Helper T cell (primary cell): ENCODE results near the genes ASB5 and NEIL3.

GRCh38 chr4:170788376-170789198, 698.8 kb upstream of the AADAT start:
- PRO-cap, 2 experiments, result no peak in any of the 2 experiments

- PRO-cap, 2 experiments, result no peak in any of the 2 experiments
These were observed 769.2 kb upstream of the GALNTL6 start for GRCh38 chr4:171044065-171044421.

DNA sequence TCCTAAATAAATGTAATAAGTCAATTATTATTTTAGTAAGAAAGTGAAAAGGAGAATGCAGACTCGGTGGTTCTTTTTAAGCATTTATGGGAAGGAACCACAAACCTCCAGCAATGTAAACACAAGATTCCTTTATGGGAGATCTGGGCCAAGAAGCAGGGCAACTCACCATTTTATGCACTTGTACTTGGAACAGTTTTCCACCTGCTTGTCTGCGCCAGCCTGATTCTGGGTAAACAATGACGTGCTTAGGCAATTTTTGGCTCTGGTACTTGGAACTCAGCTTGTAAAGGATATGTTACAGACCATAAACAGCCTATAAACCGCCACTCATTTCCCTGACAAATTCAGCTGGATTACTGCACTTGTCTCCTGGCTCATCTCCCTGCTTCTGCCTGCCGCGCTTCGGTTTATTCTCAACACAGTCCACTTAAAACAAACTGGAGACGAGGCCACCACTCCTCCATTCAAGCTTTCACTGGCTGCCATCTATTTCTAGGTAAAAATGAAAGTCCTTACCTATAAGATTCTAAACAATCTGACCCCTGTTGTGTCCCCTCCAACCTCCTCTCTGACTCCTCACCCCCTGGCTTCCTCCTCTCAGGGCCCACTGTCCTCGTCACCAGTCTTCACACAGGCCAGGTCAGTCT, 206.0 kb upstream of the GALNT7 start:
- PRO-cap, 2 experiments, result no peak in any of the 2 experiments

DNA sequence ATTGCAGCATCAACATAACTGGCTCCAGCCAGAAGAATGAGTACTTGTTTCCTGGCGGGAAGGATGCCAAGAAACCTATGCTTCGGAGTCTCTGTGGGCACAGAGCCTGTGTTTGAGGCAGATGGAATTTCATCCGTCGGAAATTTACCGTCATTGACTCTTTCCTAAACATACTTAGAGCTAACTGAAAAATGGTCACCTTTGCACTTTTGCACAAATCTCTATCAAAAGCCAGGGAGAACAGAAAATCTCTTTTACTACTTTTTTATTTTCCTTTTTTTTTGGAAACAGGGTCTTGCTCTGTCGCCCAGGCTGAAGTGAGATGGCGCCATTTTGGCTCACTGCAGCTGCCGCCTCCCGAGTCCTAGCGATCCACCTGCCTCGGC, 41.6 kb downstream of the GALNT7 start:
- PRO-cap, 2 experiments, result no peak in any of the 2 experiments

GRCh38 chr4:173371729-173372626, 1.2 kb downstream of the SAP30 start:
- PRO-cap, 2 experiments, result no peak in any of the 2 experiments

DNA sequence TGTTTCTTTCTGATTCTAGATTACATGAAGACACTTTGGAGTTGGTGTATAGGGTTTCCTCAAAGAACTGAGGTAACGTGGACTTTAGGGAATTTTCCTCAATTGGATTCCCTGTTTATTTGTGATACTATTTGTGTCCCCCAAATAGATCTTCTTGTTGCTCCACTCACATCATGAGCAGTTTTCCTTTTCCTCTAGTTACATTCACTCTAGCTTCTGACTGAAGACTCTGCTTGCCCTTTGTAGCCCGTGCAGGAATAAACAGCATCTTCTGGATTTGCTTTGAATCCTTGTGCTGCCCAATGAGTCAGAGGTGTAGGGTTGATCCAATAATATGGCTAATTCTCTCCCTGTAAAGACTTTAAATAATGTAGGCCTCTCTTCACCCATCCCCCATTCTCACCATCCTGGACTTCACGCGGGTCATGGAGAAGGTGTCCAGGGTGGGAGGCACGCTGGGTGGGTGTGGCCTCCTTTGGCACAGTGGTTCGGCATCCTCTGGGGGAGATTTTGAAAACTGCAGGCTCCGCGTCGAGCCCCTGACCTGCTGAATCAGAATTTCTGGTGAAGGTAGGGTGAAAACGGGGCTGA, 9.1 kb downstream of the HAND2 start:
- PRO-cap, 2 experiments, result no peak in any of the 2 experiments

DNA sequence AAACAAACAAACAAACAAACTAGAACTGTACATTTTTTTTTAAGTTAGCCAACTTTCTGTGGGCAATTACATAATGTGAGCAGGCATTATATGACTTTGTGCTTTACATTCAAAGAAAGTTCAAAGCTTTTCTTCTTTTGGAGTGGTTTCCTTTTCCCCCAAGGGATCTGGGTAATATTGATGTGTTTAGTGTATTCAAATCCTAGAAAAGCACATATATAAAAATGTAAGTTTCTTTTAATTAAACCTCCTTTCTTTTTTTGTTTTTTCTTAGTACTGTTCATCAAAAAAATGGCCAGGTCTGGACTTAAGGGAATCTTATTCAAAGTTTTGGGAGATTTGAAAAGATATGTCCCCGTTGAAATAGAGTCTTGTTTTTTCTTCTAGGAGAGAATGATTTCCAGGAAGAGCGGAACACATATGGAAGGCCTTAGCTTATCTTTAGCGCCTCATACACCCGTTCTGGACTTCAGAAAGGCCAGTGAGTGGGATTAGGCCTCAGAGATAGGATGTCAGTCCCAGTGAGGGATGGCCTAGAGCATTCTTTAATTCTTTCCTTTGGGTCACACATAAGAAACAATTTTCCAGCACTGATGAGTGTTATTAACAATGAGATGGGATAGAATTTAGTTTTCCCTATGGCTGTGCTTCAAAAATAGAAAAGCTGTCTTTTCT, 54.4 kb upstream of the HAND2 start:
- PRO-cap, 2 experiments, result no peak in any of the 2 experiments

DNA sequence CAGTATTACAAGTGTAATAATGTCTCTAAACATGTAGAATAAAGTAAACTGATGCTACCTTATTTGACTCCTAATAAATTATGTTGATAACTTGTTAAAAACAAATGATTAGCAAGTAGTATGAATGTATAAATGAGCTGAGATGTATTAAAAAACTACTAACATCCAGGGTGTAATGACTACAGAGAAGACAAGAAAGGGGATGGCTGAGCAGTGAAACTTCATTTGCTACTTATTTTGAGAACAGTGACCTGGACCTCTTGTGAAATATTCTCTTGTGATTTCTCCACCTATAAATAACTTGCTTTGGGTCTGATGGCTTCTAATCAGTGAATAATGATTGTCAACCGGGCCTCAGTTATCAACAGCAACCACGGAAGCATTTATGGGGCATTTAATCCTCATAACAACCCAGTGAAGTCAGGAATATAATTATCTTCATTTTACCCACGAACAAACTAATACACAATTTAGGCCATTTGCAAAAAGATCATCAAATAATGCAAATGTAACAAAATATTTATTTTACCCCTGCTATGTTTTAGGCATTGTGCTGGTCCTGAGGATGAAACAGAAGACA, 154.2 kb upstream of the HAND2 start:
- PRO-cap, 2 experiments, result no peak in any of the 2 experiments

DNA sequence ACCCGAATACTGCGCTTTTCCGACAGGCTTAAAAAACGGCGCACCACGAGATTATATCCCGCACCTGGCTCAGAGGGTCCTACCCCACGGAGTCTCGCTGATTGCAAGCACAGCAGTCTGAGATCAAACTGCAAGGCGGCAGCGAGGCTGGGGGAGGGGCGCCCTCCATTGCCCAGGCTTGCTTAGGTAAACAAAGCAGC, 101.8 kb downstream of the ADAM29 start:
- PRO-cap, 2 experiments, result no peak in any of the 2 experiments

DNA sequence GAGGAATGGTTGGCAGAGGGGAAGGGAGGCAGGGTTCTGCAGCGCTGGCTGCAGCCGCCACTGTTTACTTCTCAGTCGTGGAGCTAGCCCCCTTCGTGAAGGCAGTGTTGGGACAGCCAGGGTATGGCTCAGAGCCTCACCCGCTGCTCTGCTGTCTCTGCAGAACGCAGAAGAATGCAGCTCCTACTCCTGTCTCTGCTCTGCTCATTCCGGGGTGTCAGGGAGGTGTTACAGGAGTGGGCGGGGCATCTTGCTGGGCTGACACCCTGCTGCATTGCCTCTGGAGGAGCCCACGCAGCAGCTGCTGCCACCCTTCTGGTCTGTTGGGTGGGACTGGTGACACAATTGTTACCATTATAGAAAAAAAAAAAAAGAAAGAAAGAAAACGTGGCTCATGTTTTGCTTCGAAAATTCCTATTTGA, 140.4 kb downstream of the GPM6A start:
- PRO-cap, 2 experiments, result no peak in any of the 2 experiments

DNA sequence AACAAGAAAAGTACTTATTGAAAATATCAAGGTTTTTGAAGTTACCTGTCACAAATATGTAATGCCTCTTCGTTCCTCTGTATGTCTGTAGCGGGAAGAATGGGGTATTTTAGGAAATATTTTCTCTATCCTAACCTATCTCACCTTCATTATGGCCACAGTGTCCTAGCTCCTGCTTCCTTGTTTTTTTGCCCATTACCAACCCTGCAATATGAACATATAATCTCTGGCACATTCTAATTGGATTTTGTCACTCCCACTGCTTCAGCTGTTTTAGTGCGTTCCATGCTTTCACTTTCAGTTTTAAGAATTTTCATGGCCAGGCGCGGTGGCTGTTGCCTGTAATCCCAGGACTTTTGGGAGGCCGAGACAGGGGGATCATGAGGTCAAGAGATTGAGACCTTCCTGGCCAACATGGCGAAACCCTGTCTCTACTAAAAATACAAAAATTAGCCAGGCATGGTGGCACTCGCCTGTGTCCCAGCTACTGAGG, 41.0 kb downstream of the GPM6A start:
- PRO-cap, 2 experiments, result no peak in any of the 2 experiments

DNA sequence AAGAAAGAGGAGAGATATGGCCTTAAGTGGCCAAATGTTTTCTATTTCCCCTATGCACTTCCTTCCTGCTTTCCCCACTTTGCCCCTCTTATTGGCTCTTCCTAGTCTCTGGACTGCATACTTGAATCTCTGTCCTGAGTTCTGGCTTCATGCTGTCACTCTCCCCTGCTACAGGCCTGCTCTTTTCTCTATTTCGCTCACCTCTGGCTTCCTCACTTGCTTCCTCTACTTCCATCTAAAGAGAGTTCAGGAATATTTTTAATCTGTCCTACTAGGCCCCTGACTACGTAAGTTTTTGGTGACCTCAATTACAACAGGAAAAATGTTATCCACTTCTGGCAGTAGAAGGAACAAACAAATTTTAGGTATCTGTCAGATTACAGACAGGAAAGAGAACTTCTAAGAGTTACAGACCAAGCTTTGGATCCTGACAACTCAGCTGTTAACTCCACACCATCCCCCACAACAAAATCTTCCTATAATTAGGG, 65.7 kb upstream of the WDR17 start:
- PRO-cap, 2 experiments, result no peak in any of the 2 experiments

DNA sequence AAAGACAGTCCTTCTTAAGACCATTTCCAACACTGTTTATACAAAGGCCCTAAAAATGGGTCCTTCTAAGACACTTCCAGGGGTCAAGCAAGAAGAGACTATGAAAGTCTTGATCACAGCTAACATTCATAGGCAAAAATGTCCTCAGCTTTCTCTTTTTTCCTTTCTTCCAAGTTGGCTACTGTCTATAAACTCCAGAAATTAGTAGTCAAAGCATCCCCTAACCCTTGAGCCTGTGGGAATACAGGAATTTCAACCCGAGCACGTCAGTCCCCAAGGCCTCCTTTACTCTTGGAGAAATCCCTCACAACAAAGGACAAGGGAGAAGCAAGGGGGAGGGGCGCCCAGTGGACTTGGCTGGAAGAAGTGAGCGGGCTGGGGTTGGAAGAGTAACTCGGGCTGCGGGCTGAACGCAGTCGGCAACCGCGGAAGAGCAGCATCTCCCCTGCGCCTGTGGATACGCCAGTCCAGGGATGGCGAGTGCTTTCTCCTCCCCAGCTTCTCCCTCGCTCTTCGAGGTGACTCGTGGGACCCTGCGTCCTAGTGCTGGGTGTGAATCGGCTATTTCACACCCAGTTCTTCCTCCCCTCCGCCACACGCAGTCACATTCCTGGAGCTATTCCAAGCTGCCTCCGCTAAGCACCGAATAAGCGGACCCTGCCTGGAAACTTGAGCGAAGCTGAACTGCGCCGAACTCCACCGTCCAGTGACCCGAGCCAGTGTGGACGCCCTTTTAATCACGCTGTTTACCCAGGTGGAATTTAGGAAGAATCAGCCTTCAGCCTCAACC, 64.5 kb upstream of the WDR17 start:
- PRO-cap, 2 experiments, result no peak in any of the 2 experiments

- PRO-cap, 2 experiments, result no peak in any of the 2 experiments
These were observed 30.9 kb downstream of the ASB5 start for GRCh38 chr4:176237970-176238677.

- PRO-cap, 2 experiments, result no peak in any of the 2 experiments
These were observed at the start of gene ASB5 for GRCh38 chr4:176268855-176269490. TSS of gene ASB5 (minus strand) at chr4:176269222.

GRCh38 chr4:176296427-176296626, 23.4 kb upstream of the SPCS3 start:
- PRO-cap, 2 experiments, result no peak in any of the 2 experiments

DNA sequence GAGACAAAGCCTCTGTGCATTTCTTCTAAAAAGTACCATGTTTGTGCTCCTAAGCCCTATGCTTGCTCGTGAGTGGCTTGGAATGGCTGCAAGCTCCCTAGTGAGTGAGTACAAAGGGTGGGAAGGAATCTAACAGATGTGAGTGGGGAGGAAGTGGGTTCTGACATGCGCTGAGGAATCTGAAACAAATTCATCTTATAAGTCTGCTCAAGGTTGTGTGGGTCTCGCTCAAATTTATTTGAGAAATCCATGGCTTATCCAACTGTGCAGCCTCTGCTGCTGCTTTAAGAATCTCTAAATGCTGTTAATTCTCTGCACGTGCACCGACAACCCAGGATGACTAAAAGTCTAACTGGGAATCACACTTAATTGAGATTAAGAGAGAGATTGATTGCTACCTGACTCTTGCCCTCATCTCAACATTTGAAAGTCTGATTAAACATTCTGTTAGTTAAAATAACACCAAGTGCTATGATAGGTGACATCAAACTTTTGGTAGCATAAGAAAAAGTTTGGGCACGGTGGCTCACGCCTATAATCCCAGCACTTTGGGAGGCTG, 13.5 kb downstream of the SPCS3 start:
- PRO-cap, 2 experiments, result no peak in any of the 2 experiments

GRCh38 chr4:176786116-176786912, 6.4 kb downstream of the VEGFC start:
- PRO-cap, 2 experiments, result no peak in any of the 2 experiments

- PRO-cap, 2 experiments, result no peak in any of the 2 experiments
These were observed 536 bp downstream of the VEGFC start for GRCh38 chr4:176792088-176792683.

DNA sequence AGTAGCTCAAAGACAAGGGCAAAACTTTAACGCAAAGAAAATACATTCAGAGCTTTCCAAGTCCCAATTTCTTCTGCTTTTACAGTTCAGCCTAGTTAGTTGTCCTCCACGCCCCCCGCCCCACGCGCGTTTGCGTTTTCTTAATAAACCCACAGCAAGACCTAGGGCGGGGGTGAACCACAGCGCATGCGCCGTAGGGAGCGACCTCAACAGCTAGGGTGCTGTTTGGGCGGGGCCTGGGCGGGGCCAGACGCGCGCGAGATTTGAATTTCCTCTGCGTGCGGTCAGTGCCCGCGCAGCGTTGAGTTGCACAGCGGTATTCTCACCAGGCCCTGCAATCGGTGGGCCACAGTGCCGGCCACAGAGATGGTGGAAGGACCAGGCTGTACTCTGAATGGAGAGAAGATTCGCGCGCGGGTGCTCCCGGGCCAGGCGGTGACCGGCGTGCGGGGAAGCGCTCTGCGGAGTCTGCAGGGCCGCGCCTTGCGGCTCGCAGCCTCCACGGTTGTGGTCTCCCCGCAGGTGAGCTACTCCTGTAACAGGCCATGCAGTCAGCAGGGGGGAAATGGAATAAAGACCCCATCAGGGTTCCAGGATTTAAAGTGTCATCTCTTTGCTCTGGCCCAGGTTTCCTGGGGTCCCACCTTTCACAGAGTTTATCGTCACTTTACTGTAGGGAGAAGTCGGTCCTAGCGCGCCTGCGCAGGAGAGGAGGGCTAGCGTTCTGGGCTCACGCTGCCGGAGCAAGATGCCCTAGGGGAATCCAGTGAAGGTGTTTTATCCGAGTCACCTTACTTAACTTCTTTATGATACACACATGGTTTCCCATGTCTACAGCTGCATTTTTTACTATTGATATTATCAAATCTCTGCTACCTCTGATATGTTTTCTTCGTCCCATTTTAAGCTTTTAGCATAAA, at the start of gene NEIL3:
TSS of gene NEIL3 (plus strand) at position 287 of the 920 bp plus-strand sequence.
- PRO-cap, 2 experiments, result peak in 2 of 2 experiments; most common minus-strand start position 84 of the sequence (in 2)